Bronchial lymph node (tissue), 1 donor: Measurements from ENCODE around the gene DCTPP1.

DNA sequence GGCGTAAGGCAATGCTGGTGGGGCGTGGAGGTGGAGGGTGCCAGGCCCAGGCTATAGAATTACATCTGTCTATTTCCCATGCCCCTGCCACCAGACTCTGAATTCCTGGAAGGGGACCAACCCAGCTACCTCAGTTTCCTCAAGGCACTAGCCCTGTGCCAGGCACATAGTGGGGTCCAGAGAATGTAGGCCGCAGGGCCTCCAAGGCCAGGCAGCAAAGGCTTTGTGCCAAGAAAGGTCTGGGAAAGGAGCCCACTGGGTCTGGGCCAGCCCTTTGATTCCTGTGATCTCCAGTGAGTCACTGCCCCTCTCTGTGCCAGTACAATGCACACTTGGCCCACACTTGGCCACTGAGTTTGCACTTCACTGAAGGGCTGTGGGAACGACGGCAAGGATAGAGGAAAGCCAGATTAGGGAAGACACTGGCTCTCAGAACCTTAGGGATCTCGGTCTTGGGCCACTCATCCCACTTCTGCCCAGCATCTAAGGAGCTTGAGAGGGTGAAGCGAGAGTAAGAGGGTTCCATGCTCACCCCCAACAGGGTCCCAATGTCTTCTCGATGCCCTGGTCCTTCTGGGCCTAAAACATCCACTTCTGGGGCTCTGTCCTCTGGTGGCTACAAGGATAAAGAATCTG, 3.0 kb downstream of the CD2BP2 start:
- PRO-cap, result unidirectional peak, plus-strand start at position 369 of the sequence; unidirectional peak, plus-strand start at position 402 of the sequence

GRCh38 chr16:30370842-30371567, 711 bp upstream of the TBC1D10B start:
- PRO-cap, result unidirectional peak, plus-strand start at chr16:30371210

- PRO-cap, result bidirectional peak, plus-strand start at chr16:30400455, minus-strand start at chr16:30400135; bidirectional peak, plus-strand start at chr16:30400813, minus-strand start at chr16:30400574
Measured at GRCh38 chr16:30399834-30400955, 5.0 kb downstream of the ZNF48 start.

DNA sequence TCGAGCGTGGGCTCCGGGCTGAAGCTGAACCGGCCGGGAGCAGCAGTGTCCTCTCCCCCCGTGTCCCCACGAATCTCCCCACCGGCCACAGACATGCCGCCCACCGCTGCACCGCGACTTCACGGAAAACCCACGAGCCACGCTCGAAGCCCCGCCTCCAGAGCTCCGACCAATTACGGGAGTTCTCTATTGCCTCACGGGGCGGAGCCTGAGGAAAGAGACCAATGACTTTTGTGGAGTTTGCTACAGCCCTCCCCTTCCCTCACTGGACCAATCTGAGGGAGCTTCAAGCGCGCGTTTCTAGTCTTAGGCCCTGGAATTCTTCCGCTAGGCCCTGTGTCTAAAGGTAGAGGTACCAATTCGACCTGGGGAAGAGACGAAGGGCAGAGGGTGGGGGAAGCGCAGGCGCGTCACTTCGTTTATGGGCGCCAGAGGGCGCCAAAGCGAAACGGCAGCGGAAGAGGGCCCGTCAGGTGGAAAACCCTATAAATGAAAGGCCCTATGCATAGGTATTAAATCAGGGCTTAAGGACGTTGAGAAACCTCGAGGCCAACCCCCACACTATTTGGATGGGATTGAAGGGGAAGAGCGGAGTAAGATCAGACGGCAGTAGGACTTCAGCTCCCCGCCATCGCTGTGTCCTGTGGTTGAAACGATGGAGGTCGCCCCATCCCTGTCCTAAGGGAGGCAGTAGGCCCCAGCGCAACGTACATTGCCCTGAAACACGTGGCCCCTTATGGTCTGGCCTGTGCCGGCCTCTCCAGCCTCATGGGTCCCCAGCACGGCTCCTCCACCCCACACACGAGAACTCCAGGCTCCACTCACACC, at the start of gene DCTPP1:
Gene DCTPP1, minus strand, starts transcription at position 145 of the 828 bp plus-strand sequence.
- PRO-cap, result bidirectional peak, plus-strand start at position 358 of the sequence, minus-strand start at position 121 of the sequence

- PRO-cap, result no peak
Measured at GRCh38 chr16:30533489-30534146, 1.0 kb downstream of the ZNF747 start.

DNA sequence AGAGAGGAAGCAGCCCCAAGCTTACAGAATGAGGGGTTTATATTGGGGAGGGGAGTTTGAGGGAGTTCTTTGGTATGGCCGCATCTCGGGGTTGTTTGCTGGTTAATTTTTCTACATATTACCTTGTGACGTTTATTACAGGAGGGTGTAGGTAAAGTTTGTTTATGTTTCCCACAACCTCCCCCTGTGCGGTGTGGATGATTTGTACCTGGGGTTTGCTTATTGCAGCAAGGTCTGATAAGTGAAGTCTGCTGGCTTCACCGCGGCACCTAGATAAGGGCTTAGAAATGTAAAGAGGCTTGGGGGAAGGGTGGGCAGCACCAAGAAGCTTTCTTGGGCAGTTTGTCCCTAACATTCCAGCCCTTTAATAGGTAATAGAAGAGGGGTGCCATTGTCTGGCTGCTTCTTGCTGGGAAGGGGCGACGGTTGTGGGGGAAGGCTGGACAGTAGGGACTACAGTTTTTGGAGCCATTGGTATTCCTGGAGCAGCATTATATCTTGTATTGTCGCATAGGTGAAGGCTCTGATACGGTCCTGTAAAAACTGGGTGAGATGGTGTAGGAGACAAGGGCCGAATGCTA, 7.3 kb upstream of the ZNF747 start:
- PRO-cap, result no peak

GRCh38 chr16:30660534-30660686, 2.2 kb downstream of the FBRS start:
- PRO-cap, result no peak

- PRO-cap, result no peak
Measured at GRCh38 chr16:30660870-30661097, 2.6 kb downstream of the FBRS start.

DNA sequence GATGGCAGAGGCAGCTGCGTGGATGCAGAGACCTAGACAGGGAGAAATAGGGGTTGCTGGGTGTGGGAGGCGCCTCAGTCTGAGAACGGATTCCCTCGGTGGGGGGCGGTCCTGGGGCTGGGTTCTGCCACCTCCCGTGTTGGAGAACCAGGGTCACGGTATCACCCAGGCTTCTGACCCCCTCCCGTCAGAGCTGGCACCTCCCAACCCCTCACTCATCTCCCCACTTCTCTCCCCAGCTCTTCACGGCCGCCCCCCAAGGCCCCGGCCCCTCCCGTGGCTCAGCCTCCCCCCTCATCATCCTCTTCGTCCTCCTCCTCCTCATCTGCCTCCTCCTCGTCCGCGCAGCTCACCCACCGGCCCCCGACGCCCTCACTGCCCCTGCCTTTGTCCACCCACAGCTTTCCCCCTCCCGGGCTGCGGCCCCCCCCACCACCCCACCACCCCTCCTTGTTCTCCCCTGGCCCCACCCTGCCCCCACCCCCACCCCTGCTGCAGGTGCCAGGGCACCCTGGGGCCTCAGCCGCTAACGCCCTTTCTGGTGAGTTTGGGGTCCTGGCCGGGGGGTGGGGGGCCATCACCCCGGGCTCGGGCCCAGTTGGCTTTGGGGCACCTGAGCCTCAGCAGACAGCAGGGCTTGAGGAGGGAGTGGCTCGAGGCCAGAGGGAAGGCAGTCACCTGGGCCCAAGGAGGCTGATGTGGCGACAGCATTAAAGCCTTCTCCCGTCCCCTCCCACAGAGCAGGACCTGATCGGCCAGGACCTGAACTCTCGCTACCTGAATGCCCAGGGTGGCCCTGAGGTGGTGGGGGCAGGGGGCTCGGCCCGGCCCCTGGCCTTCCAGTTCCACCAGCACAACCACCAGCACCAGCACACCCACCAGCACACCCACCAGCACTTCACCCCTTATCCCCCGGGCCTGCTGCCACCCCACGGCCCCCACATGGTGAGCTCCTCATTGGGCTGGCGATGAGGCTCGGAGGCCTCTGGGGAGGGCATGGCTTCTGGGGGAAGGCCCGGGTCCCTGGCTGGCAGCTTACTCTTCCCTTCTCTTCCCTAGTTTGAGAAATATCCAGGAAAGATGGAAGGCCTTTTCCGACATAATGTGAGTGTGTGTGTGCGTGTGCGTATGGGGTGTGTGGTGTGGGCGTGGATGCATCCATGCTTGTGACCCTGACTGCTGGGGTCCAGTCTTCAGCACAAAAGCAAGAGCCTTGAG, 6.2 kb downstream of the FBRS start:
- PRO-cap, result no peak

DNA sequence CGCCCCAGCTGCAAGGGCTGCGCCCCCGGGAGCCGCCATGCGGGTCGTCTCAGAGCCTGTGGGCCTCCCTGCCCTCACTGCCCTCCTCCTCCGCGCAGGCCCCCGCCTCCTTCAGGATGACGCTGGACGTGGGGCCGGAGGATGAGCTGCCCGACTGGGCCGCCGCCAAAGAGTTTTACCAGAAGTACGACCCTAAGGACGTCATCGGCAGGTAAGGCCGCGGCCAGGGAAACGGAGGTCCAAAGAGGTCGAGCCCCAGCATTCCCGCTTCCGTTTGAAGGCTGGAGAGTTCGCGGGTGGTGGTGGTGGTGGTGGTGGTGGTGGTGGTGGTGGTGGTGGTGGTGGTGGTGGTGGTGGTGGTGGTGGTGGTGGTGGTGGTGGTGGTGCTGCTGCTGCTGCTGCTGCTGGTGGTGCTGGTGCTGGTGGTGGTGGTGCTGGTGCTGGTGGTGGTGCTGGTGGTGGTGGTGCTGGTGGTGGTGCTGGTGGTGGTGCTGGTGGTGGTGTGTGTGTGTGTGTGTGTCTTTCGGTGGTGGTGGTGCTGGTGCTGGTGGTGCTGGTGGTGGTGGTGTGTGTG, 567 bp downstream of the PHKG2 start:
- PRO-cap, result no peak

DNA sequence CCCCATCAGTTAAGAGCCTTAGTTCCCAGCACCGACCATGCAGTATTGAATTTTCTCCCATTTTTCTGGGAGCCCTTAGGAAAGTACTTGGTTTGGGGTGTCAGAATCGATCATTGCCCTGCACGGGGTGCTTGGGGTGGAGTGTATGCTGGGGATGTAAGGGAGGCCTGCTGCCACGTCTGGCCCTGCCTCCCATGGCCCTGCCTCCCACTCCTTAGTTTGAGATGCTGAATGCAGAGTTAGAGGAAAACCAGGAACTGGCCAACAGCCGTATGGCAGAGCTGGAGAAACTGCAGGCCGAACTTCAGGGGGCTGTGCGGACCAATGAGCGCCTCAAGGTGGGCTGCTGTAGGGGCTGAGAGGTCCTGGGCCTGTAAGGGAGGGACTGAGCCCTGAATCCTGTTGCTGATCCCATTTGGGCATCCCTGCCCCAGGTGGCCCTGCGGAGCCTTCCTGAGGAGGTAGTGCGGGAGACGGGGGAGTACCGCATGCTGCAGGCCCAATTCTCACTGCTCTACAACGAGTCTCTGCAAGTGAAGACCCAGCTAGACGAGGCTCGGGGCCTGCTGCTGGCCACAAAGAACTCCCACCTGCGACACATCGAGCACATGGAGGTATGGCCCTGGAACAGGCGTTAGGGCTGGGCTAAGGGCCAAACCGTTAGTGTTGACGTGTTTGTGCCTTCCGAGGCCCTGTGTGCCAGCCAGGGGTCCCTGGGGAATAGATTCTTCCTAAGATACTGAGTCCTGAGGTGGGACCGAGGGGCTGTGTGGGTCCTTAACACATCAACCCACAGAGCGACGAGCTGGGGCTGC, 4.0 kb downstream of the RNF40 start:
- PRO-cap, result no peak

DNA sequence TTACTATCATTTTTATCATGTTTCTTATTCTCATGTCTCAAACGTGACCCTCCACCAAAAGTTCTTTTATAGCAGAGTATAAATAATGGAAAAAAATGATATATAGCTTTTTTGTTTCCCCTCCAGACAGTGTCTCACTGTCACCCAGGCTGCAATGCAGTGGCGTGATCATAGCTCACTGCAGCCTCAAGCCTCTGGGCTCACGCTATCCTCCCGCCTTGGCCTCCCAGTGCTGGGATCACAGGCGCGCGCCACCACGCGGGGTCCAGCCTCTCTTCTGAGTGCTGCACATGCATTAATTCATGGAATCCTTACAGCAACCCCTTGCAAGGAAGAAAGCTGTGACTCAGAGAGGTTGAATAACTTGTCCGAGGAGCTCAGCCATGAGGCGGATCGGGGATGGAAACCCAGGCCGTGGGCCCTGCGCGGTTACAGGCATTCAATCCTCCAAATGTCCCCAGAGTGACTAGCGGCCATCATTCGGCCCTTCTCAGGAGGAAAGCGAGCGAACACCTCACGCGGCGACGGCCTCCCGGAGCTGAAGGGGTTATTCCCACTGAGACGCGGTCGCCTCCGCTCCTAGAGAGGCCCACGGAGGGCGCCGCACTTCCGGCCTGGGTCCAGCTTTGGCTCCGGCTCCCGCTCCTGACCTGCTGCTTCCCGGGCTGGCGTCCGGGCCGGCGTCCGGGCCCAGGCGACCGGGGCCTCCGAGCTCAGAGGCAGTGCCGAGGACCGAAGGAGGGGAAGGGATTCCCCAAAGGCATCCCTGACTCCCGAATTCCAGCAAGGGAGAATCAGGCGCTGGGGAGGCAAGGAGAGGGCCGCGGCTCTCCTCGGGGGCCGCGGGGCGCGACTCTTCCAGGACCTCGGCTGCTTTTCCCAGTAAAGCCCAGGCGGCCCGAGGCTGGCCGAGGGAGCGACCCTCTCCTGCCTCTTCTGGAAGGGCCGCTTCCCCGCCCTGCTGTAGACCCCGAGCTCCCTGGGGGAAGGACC, 18.3 kb upstream of the ZNF629 start:
- PRO-cap, result unidirectional peak, plus-strand start at position 656 of the sequence

DNA sequence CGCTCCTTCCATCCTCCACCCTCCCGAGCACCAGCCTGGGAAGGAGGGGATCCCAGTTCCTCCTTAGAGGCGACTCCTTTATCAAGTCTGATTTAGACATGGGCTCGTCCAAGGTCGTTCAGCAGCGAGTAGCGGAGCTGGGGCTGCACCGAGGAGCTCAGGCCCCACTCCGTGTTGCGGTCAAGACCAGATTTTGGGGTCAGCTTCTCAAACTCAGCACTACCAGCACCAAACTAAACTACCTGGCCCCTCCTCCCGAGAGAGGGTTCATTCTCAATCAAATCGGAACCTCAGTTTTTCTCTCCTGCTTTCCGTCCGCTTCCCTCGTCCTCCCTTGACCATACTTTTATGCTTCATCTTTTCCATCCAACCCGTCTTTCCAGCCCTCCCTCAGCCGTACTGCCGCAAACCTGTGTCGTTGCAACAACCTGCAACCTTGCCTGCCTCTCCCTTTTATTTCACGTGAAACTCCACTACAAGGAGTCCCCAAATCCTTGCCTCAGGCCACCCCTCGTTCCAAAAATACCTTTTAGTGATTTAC, 19.1 kb upstream of the ZNF629 start:
- PRO-cap, result no peak

DNA sequence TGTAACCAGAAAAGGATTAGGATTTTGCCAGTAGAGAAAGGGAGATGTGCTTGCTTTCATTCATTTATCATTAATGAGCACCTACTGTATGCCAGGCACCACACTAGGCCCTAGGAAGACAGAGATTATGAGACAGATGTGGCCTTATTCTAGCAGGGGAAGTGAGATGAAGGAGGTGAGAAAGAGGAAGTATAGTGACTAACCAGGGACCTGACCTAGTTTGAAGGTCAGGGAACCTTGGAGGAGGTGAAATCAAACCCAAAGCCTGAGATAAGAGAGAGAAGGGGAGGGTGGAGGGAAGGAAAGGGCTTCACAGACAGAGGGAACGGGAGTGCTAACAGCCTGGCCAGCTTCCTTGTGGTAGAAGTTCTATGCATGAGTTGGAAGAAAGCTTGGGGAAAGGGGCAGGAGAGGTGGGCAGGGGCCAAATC, 17.4 kb downstream of the BCL7C start:
- PRO-cap, result bidirectional peak, plus-strand start at position 218 of the sequence, minus-strand start at position 163 of the sequence

GRCh38 chr16:30966652-30967269, 9.2 kb downstream of the SETD1A start:
- PRO-cap, result no peak

DNA sequence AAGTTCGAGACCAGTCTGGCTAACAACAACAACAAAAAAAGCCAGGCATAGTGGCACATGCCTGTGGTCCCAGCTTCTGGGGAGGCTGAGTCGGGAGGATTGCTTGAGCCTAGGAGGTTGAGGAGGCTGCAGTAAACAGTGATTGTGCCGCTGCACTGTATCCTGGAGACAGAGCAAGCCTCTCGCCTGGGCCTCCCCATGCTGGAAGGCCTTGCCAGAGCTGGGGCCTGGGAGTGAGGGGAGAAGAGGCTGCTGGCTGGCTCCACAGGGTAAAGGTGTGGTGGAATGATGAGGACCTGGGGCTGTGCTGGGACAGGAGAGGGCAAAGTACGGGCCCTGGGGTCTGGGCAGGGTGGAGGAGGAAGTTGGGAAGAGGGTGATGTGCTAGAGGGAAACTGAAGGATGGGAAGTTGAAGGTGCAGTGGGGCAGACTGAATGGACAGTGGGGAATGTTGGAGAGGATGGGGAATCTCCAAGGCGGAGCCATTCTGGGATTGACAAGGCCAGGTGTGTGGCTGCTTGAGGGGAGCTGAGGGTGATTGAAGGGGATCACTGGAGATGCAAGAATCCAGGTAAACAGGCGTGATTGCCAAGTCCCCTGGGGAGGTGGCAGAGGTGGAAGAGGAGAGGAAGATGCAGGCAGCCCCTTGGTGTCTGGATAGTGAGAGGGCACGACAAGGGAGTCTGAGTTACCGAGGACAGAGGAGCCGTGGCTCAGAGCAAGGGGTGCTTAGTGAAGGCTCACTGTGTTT, 8.6 kb upstream of the HSD3B7 start:
- PRO-cap, result no peak

- PRO-cap, result unidirectional peak, minus-strand start at chr16:30985886
Measured at GRCh38 chr16:30985401-30986415, 701 bp downstream of the HSD3B7 start.

GRCh38 chr16:31072536-31072944, 1.5 kb downstream of the ZNF668 start:
- PRO-cap, result no peak

DNA sequence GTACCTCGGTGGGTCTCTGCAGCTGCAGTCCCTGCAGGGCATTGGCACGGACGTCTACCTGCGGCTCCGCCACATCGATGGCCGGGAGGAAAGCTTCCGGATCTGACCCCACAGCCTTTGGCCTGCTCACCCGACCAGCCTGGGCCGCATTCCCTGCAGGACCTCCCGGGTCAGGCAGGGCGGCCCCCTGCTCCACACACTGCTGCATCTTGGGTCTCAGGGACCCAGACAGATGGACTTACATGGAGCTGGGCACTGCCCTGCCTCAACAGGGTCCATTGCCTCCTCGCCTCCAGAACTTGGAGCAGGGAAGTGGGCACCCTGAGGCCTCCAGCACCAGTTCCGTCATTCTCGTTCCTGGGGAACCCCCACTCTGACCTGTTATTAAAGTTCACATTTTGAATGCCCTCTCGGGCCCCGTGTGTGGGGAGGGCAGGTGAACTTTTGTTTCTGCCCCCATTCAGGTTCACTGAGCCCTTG, 4.0 kb downstream of the BCKDK start:
- PRO-cap, result no peak

DNA sequence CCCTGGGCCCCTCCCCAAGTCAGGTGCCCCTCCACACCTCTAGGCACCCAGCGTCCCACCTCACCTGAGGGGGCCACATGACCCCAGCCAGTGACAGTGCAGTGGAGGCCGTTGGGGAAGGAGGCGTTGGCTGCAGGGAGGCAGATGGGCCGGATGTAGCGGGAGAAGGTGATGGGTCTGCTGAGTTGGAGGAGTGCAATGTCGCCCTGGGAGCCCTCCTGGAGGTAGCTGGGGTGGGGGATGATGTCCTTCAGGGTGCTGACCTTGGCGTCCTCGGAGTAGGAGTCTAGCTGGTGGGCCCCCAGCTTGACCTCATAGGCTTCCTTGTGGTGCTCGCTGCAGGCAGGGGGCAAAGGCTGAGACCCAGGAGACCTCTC, 2.9 kb downstream of the PRSS8 start:
- PRO-cap, result no peak